Mesenchymal stem cell of the bone marrow (primary cell): ENCODE results near the genes ANKRD36C, ASTL and ITPRIPL1.

GRCh38 chr2:95828482-95829020 lies 163.1 kb downstream of the ANKRD36C start:
- CAGE, long polyA plus RNA = no peak

DNA sequence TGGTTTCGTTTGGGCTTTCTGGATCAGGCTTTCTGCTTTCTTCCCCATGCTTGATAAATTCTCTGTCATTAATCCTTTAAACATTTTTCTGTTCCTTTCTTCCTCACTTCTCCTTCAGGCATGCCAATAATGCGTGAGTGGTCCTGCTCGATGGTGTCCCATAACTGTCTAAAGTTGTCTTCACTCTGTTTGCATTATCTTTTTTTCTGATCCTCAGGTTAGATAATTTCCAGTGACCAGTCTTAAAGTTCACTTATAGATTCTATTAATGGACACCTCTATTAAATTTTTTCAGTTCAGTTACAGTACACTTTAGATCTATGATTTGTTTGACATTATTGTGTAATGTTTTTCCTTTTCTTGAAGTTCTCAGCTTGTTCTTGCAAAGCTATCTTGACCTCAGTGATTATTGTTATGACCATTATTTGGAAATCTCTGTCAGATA lies 152.8 kb downstream of the ANKRD36C start:
- CAGE, long polyA plus RNA = no peak

DNA sequence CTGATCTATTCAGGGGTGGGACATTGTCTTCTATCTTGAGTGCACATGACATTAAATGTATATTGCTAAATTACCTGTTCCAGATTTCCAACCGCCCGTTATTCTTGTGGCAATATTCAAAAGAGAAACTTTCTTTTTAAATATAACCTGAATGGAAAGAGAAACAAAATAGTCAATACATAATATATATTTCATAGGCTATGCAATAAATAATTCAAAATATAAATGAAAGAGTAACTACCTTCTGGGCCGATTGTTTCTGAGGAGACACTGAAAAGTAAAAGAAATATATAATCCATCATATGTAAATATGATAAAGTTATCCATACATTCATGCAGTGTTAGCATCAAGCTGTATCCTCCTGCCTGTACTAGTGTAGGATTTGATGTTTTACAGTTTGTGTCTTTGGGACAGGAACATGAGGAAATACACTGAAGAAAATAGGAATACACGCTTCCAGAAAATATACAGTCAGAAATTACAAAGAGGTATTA lies 109.3 kb downstream of the ANKRD36C start:
- CAGE, long polyA plus RNA = no peak

DNA sequence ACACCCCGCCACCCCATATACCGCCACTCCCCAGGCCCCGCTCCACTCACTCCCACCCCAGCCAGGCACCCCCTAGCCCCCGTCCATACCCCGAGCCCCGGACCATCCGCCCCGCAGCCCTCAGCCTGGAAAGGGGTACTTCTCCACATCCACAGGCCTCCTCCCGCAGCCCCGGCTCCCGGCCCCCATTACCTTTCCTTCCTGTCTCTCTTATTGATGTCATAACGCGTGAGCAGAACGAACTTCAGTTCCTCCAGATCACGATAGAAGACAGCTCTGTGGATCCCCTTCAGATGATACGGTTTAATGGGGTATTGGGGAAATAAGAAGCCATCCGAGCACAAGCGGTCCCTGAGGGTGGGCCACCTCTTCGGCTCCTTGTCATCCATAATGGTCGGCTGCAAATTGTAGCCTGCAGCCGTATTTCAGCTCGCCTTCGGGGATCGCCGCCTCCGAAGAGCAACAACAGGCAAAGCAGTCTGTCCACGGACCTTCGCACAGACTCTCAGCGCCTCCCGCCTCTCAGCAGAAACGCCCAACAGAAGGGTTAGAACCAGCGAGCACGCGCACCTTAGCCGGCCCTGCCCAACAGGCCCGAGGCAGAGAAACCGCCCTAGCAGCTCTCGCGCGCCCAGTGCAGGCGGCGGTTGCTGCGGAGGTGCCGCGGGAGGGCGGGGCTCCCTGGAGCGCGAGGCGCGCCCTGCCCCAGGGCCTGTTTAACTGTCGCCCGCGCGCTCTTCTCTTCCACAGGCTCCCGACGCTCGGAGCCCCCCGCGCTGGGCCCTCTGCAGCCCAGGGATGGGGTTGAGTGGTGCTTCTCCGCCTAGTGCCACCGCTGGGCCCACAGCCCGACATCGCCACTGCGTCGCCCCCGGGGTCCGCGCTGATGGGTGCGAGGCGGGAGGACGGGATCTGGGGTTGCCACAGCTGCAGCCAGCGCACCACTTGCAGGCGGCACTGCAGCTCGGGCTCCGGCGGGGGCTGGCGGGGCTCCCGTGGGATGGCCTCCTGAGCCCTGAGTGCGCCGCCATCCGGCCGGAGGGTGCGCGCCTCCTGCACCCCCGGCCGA lies at the start of gene ANKRD36C:
TSS of gene ANKRD36C (minus strand) at position 505 of the 1,069 bp plus-strand sequence.
- CAGE, long polyA plus RNA = no peak

- CAGE, long polyA plus RNA = no peak
Observed at GRCh38 chr2:96121452-96121651, 5.0 kb upstream of the ADRA2B start.

DNA sequence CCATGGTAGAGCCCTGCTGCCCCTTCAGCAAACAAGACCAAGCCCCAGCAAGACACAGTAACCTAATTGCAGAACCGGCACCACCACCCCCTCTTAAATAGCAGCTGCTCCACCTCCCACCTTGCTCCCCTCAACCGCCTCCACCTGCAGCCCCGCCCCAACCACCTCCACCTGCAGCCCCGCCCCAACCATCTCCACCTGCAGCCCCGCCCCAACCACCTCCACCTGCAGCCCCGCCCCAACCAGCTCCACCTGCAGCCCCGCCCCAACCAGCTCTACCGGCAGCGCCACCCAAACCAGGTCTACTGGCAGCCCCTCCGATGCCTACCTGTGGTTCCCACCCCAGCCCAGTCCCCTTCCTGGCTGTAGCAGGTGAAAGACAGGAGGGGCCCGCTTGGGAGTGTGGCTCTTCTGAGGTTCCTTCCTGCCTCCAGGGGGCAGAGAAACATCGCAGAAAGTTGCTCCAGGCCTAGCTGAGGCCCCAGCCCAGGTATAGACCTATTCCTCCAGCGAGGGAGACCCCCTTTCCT lies at the start of gene ASTL:
TSS of gene ASTL (minus strand) at position 70 of the 530 bp plus-strand sequence.
- CAGE, long polyA plus RNA = no peak

- CAGE, long polyA plus RNA = no peak
Observed at GRCh38 chr2:96140909-96141225, 2.6 kb upstream of the ASTL start.

DNA sequence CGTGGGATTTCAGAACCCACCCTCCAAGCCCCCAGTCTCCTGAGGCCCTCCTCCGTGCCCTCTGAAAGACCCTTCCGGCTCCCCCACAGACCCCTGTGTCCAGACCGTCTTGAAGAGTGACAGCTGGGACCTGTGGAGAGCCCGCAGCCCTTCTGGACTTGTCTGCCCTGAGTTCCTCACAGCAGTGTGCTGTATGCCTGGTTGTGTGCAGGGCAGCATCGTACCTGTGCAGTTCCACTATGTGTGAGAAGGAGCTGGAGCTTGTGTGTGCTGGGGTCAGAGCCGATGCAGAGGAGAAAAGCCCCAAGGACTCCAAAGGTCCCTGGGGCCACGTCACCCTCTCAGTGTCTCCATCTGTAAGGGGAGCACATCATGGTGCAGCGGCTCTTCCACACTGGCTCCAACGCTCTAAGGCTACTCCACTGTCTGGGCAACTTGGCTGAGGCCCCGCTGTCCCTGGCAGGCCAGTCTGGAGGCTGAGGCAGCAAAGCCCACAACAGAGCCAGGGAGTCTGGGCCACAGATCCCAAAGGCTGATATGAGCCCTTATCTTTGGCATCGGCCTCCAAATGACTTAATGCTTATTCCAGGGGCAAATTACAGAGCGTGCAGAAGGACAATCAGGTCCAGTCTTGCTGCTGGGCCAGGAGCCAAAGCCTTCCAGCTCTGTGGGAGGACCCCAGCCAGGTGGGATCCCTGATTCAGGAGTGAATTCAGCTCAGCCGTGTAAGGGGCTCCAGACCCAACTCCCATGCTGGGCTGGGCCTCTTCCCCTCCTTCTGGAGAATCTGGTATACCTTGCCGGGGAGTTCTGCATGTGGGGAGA lies 1.6 kb upstream of the DUSP2 start:
- CAGE, long polyA plus RNA = no peak

GRCh38 chr2:96157578-96158230 lies 12.5 kb upstream of the DUSP2 start:
- CAGE, long polyA plus RNA = no peak

DNA sequence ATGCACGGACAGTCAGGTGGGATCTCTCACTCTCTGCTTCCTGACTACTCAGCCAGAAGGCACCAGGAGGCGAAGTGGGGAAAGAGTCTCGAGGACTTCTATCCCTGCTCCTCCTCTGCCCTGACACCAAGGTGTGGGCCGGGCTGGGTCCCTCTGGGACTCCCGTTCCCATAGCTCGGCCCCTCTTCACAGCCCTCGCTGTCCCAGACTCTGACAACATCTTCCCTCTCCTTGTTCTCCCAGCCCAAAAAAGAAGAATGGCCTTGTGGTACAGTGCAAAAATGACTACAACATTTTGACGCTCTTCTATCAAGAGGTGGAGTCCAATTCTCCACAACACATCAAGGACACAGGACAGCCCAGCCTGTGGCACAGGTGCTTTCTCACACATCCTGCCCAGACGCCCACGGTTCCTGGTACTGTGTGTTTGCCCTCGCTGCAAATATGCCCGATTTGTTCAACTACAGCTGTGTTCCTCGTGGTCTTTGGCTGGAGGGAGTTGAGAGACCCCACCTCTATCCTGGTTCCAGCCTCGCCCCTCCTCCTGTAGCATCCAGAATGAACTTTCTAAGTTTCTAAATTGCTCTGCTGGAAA lies 14.1 kb upstream of the DUSP2 start:
- CAGE, long polyA plus RNA = no peak

GRCh38 chr2:96207316-96207733 lies 1.3 kb downstream of the STARD7 start:
- CAGE, long polyA plus RNA = no peak

GRCh38 chr2:96240250-96240873 lies 25.4 kb downstream of the TMEM127 start:
- CAGE, long polyA plus RNA = no peak

DNA sequence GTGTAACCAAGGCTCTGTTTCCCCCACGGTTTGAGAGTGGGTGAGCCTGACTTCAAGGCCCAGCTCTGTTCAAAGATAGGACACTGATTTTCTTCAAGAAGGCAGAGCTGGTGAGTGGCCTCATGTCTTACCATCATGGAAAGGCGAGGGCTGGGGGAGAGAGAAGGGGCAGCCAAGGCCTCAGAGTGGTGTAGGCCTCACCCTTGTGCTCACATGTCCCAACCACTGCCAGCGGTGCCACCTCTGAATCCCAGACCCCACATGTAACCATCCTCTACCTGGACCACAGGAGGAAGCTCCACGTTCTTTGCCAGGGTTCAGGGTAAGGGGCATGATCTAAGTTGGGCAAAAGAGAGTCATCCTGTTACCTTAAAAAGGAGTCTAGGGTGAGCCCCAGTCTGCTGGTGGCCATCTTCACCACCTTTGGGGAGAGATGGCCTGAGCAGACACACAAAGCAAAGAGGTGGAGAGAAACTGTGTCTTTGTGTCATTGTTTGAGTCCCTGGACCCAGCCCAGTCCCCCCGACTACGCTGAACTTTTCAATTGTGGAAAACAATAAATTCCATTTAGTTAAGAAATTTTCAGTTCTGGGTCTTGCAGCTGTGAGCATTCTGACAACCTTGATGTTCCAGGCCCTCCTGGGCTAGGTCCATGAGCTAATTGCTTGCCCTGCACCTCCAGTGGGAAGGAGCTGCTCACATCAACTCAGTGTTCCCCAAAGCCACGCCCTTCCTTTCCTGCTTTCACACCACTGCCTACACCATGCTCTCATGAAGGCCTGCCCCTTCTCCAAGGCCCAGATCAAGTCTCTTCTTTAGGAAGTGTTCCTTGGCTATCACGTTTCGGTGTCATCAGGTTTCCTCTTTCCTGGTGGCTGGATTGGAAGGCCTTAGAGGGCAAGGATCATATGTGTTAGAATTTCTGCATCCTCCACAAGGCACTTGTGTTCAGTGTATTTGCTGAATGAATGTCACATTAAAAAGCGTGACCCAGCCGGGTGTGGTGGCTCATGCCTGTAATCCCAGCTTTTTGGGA lies 19.0 kb downstream of the TMEM127 start:
- CAGE, long polyA plus RNA = no peak

GRCh38 chr2:96324688-96325907 lies at the start of gene ITPRIPL1:
TSS of gene ITPRIPL1 (plus strand) at chr2:96325317.
- CAGE, long polyA plus RNA = no peak

DNA sequence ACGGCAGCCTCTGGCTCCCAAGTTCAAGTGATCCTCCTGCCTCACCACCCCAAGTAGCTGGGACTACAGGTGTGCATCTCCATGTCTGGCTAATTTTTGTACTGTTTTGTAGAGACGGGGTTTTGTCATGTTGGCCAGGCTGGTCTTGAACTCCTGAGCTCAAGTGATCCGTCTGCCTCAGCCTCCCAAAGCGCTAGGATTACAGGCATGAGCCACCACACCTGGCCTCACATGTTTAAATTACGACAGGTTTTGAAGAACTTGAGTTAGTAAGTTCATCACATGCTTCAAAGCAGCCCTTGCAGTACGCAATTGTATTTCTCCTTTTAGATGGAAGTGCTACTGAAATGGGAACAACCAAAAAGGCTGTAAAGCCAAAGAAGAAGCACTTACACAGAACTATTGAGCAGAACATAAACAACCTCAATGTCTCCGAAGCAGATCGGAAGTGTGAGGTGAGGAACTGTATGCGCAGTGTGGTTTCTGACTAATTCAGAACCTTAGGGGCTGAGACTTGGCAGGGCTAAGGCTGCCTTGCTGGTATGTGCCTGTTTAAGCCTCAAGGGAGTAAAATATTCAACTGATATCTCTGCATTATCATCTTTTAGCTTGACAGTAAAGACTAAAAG lies 8.3 kb downstream of the NCAPH start:
- CAGE, long polyA plus RNA = no peak

GRCh38 chr2:96486690-96487117 lies 18.5 kb downstream of the NEURL3 start:
- CAGE, long polyA plus RNA = no peak

- CAGE, long polyA plus RNA = no peak
Observed at GRCh38 chr2:96531521-96532621, 4.7 kb upstream of the ARID5A start.

- CAGE, long polyA plus RNA = no peak
Observed at GRCh38 chr2:96537006-96537795, 649 bp downstream of the ARID5A start.

GRCh38 chr2:96550557-96551233 lies 14.1 kb downstream of the ARID5A start:
- CAGE, long polyA plus RNA = no peak

DNA sequence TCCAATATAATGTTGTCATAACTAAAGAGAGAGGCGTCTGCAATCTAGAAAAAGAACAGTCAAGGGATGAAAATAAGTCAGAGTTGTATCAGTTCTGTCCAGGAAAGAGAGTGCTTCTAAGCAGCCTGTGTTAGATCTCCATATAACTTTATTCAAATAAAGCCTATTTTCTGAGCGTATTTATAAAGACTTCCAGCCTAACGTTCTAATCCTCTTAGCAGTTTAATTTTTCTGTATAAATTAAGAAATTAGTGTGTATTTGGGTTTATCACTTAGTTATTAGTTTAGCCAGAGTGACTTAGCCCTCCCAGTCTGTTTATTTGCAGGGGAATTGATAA lies 7.4 kb upstream of the LMAN2L start:
- CAGE, long polyA plus RNA = no peak